ENCODE measurements around a stretch of chr12.

DNA sequence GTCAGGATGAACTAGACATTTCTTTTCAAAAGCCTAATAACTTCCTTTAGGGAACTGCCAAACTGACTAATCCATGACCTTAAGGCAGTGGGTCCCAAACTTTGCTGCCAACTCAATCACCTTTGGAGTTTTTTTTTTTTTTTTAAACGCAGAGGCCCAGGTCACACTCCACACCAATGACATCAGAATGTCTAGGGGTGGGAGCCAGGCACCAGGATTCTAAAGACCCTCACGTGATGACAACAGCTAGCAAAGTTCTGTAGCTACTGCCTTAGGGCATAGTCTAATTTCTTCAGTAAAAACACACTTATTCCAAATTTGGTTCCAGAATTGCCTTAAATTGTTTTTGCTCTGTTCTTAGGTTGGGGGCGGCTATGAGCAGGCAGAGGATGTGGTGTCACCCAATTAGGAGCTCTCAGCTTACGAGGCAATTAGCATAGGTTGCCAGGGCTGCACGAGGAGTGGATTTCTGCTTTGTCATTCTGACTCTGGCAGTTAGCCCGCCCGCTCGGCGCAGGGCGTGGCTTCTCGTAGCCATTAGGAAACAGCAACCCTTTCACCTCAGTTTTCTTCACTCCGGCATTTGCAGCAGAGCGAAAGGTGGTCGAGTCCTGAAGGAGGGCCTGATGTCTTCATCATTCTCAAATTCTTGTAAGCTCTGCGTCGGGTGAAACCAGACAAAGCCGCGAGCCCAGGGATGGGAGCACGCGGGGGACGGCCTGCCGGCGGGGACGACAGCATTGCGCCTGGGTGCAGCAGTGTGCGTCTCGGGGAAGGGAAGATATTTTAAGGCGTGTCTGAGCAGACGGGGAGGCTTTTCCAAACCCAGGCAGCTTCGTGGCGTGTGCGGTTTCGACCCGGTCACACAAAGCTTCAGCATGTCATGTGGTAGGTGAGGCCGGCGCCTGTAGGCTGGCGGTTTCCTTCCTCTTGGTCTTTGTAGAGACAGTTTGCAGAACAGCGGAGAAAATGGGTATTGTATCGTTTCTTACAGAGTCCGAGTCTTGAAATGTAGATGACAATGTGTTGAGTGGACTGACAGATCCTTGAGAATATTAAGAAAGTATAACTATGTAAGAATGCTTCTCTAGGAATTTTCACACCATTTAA is 16.7 kb upstream of the EID3 start:
- PRO-cap, result bidirectional peak, plus-strand start at position 574 of the sequence, minus-strand start at position 422 of the sequence; bidirectional peak, plus-strand start at position 955 of the sequence, minus-strand start at position 837 of the sequence

DNA sequence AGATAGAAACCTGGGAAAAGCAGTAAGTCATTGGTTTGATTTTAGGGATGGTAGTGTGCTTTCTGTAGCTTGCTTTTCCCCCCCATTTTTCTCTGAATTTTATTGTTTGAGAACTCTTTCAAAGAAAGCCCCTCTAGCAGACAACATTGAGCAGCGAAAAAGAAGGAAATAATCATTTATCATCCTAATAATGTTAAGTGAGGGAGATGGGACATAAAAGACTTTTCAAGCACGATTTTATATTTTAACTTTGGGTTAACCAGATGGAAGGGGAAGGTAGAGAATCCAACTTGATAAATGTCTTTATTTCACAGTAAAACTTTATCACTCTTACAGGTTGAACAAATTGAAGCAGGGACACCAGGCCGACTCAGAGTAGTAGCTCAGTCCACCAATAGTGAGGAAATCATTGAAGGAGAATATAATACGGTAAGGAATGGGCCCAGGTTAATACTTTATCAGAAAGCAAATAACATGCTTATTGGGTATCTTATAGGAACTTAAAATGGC is 21.5 kb downstream of the EID3 start:
- PRO-cap, result no peak

DNA sequence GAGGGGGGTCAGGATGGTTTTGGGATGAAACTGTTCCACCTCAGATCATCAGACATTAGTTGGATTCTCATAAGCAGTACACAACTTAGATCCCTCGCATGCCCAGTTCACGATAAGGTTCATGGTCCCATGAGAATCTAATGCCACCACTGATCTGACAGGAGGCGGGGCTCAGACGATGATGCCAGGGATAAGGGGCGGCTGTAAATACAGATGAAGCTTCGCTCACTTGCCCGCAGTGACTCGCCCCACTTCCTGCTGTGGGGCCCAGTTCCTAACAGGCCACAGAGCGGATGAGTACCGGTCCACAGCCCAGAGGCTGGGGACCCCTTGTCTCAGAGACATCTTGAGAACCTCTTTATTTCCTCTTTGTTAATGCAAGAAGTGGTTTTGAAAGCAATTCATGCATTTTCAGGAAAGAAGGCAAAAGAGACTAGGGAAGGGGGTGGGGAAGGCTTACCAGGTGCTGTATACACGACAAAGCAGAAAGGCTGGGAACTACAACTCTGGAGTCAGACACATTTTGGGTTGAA is 68.6 kb downstream of the EID3 start:
- PRO-cap, result no peak

DNA sequence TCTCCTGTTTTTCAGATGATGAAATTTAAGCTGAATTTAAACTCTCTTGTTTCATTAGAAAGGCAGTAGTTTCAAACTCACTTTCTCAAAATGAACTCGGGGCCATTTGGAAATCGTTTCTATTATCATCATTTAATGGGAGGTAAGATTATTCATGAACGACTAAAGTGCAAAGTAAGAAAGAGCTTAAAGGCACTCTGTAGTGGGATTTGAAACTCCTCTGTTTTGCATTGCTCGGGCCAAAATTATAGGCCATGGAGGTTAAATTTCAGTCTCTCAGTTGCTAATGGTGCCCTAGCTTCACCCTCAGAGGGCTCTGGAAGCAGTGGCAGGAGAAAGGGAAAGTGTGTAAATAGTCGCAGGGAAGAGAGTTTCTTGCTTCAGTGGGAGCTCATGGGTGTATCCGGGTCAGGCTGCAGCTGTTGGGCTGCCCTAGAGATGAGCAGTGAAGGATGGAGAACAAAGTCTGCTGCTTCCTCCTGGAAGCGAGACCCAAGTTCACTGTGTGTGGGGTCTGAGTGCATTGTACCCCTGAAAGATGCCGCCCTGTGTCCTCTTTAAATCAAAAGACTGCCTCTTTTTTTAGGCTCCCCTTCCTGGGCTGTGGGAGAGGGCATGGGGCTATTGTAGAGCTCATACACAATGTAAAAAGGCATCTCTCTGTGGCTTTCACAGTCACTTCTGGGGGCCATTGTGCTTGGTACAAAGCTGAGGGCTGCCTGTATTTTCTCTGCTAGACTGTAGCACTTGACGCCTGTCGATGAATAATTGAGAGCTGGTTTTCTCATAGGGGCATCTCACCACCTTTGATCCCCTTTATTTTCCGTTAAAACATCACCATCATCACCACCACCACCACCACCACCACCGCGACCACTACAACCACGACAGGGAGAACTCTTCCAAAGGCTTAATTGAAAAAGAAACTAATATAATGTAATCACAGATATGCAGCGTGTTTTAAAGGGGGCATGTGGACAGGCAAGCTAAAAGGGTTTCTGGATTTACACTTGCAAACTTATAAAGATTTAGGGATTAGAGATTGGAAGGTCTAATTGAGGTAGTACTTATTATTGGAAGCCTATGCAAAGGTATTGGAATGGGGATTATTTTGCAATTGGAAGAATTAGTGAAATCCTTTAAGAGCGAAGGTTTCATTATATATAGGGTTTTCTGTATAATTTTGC is 16.7 kb downstream of the CHST11 start:
- PRO-cap, result unidirectional peak, plus-strand start at position 271 of the sequence

- PRO-cap, result bidirectional peak, plus-strand start at chr12:104505575, minus-strand start at chr12:104505414
These were observed 48.5 kb downstream of the CHST11 start for GRCh38 chr12:104505149-104505820.

DNA sequence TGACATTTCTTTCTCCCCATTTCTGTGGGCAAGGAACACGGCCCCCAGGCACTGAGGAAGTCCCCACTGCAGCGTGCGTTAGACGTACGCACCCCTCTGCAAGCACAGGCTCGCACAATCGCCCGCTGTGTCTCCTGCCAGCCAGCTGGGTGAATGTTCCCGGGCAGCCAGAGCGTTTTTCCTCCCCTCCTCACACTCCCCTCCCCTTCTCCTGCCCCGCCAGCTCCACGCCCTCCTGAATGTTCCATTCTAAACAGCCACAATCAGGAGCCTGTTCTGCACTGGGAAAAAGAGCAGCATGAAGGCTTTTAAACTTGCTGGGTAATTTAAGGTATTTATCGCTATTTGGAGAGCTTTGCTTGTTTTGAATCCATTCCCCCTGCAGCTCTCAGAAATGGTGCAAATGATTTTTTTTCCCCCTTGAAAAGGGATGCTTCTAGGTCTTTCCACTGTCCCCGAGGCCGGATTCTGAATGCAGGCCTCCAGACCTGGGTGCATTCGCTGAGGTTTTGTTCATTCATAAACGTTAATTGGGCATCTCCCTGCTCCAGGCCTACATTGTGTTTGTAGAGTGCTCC is 212.4 kb downstream of the CHST11 start:
- PRO-cap, result no peak

DNA sequence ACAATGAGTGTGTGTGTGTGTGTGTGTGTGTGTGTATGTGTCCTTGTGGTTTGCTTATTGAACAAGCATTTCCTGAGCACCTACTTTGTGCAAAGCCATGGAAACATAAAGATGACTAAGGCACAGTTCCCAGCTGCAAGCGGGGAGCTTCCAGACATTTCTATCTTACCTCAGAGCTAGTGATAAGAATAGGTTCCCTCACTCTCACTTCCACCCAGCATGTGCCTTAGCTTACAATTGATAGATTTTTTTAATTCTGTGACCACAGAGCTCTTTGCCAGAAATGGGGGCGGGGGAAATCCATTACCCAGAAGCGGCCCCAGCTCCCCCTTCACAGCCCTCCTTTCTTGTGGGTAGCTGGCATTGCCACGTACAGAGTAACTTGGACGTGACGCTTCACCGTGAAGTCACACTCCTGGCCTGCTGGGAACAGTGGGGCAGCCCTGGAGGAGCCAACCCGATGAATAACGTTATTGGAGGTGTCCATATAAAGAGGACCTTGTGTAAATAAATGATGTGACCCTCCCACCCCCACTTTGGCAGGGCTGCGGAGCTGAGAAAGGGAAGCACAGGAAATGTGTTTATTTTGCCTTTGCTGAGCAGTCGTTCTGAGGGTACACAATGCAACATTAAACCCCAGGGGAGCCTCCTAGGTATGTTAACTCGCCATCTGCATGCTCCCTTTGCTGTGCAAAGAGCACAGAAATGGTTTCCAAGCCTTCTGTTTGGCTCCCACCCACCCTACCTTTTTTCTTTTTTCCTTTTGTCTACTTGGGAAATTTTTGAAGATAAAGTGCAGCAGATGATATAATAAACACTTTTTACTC is 238.9 kb downstream of the CHST11 start:
- PRO-cap, result bidirectional peak, plus-strand start at position 375 of the sequence, minus-strand start at position 349 of the sequence; unidirectional peak, minus-strand start at position 462 of the sequence

DNA sequence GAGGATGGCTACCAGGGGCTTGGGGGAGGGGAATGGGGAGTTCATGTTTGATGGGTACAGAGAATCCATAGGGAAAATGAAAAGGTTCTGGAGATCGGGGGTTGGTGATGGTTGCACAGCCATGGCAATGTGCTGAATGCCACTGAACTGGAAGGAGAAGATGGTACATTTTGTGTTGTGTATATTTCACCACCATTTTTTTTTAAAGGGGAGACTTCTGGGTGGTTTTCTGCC is 233.9 kb downstream of the SLC41A2 start:
- PRO-cap, result no peak

- PRO-cap, result unidirectional peak, minus-strand start at chr12:104866482
These were observed 91.8 kb downstream of the SLC41A2 start for GRCh38 chr12:104866402-104866618.

- PRO-cap, result no peak
These were observed 13.7 kb downstream of the SLC41A2 start for GRCh38 chr12:104944227-104944854.

GRCh38 chr12:105351321-105352157 is 21.0 kb downstream of the C12orf75 start:
- PRO-cap, result no peak

GRCh38 chr12:105385032-105385450 is 54.5 kb downstream of the C12orf75 start:
- PRO-cap, result no peak

GRCh38 chr12:105855133-105855592 is 283.6 kb downstream of the NUAK1 start:
- PRO-cap, result no peak

GRCh38 chr12:106022431-106022994 is 116.2 kb downstream of the NUAK1 start:
- PRO-cap, result no peak

DNA sequence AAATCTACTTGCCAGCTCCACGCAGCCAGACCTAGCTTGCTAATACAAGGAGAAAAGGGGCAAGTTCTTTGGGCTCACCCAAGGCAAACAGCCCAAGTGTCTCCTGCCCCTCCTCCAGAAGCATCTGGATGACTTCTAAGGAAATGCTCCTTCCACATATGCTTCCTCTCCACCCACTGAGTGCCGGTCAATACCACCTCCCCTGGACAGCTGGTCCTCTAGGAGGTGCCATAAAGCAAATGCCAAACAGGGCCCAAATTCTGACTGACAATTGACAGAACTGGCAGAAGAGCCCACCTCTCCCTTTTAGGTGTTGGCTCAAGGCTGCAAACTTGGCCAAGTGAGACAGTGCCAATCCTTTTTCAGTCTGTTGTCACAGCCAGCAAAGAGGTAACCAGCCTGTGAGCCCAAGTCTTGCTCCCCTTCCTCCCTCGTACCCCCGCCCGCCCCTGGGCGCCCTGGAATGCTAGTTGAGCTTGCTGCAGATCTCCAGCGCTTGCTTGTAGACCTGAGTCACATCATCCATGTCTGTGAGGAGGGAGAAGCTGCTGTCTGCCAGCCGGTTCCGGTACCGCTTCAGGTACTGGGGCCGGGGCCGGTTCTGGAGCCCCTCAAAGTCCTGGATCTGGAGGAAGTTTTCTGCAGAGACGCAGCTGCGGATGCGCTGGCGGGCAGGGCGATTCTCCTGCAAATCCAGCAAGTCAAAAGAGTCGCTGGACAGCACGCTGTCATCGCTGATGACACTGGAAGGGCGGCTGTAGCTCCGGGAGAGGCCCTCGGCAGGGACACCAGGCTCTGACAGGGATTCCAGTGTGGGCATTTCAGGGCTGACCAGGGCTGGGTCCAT is 72.2 kb downstream of the NUAK1 start:
- PRO-cap, result no peak

DNA sequence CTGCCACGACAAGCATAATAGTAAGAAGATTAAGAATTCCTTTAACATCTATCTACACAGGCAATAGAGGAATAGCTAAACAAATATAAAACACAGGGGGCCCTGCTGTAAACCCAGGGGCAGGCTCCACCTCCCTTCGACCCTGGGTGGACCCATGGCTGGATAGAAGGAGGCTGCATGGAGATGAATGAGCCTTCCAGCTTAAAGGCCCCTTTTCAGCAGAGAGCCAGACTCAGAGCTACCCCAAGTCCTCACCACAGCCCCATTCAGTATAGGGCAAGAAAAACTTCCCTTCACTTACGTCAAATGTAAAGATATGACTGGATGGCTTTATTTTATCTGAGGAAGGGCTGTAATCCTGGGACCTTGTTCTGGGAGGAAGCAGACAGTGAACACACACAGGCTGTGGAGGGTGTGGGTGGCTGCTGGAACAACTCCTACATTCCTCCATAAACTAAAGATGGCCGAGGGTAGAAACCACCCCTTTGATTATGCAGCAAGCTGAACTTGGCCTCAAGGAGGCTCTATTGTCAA is 30.5 kb downstream of the NUAK1 start:
- PRO-cap, result no peak

DNA sequence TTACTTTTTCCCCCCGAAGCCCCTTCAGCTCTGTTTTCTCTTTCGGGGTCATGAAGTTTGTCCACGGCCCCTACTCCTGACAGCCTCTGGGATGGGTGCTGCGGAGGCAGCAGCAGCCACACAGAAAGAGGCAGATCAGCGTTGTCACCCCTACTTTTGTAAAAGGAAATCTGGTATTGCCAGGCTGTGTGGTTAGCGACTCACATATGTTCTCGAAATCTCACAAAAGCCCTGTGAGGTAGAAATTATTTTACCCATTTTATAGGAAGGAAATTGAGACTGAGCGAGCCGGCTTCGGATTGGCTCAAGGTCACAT is 969 bp upstream of the CKAP4 start:
- PRO-cap, result bidirectional peak, plus-strand start at position 79 of the sequence, minus-strand start outside the sequence; bidirectional peak, plus-strand start outside the sequence, minus-strand start at position 232 of the sequence

GRCh38 chr12:106282563-106283269 is 19.8 kb upstream of the TCP11L2 start:
- PRO-cap, result no peak

- PRO-cap, result no peak
These were observed 1.8 kb upstream of the TCP11L2 start for GRCh38 chr12:106300739-106301153.

DNA sequence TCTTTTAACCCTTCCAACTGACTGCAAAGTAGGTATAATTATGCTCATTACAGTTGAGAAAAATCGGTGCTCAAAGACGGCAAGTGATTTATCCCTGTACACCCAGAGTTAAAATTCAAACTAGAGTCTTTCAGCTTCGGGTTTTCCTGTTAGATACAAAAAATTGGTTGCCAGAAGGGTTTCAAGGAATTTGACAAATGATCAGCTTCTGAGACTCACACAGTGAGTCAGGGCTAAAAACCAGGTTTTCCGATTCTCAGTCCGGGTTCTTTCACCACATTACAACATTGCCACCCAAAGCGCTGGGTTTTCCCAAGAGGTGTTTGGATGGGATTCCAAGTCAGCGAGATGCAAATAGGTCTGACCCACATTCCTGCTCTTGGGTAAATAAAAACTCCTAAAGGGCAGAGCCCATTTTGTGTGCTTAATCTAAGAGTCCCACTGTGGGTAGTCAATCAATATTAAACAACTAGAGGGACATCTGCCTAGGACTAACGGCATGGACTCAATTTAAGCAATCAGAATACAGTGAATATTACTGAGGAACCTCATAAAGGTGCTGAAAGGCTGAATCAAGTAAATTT is 5.5 kb upstream of the RIC8B start:
- PRO-cap, result no peak

All from bronchial lymph node (tissue), 1 donor.